ENCODE data around the genes TANK and SCN9A.

DNA sequence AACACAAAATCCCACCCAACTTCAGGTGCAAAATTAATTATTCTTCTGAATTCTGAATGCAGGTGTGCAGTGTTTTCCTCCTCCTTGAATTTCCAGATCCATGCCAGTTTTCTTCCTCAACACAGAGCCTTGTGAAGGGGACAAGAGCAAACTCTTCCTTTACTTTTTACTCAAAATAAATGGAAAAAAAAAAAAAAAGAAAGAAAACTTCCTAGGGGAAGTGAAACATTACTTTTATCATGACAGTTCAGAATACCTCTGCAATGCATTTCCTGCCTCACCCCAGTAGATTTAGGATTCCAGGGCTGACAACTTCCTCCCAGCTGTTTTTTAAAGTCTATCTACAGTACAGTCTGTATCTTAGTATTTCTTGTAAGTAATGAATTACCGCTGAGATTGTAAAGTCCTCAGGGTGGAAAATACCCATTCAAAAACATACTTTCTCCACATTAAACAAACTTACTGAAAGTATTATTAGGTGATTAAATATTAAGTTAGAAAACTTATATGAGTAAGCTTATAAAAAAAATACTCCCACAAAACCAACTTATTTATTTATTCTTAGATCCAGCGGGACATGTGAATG, 117.8 kb downstream of the RBMS1 start:
- PRO-cap, result no peak

- PRO-cap, result no peak
Measured at GRCh38 chr2:160388353-160389094, 105.1 kb downstream of the RBMS1 start.

DNA sequence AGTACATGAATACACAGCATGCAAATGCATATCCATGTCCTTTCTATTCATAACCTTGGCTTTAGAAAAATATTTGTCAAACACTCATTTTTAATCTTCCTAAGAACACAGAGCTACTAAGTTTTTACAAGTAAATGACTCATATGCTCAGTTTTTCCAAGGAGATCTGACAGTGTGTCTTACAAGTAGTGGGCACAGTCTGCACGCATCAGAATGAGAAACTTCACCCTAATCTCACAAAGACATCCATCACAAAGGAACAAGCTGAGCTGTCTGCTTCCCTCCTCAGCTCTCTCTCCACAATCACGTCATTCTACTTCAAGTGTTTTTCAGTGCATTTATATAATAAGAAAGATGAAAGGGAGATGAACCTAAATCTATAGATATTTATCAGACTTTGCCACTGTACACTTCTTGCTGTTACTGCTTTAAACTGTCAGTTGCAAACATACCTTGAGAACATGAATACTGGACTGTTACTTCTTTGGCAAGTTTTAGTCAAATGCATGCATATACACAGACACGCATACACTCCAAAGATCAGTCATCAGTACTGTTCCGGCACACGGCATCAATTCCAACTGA, 75.8 kb downstream of the RBMS1 start:
- PRO-cap, result no peak

- PRO-cap, result unidirectional peak, plus-strand start at chr2:161160344; unidirectional peak, plus-strand start at chr2:161160428; bidirectional peak, plus-strand start at chr2:161160988, minus-strand start at chr2:161161004
Measured at GRCh38 chr2:161160150-161161227, at the start of gene TANK. TSS of gene TANK (plus strand) at chr2:161160428.

DNA sequence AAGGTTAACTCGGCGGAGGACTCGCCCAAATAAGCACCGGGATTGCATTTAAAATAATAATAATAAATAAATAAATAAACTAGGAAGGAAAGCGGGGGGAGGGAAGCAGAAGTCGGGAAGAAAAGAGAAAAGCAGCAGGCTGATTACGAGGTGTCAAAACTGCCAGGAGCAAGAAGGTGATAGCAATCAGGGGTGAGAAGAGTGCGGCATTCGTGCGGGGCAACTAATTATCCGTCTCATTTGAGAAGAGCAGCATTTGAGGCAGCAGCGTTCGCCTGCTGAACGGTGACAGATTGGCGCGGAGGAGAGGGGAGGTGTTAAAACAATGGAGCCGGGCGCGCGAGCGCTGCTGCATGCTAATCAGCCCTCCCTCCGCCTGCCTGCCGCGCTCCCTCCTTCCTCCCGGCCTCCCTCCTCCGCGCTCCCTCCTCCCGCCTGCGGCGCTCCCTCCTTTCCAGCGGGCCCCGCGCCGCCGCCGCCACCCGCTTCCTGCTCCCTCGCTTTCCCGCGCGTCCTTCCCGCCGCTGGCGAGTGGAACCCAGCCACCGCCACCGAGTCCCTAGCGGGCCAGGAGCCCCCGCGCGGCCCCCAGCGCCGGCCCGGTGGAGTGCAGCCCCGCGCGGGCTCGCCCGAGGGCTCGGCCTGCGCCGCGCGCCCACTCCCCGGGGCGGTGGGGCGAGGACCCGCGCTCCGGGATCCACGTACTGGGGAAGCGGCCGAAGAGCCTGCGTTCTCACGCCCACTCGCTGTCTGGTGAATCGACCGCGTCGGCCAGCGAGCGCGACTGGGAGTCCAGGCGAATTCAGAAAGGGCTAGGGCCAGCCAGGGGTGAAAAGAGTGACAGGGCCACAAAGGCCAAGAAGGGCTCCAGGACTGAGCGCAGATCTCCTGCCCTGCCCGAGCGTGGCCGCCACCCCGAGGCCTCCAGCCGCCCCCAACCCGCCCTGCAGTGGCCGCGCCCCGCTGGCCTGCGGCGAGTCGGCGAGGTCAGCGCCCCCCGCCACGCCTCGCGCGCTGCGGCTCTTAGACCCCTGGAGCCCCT, 69.5 kb upstream of the PSMD14 start:
- PRO-cap, result unidirectional peak, plus-strand start at position 454 of the sequence; bidirectional peak, plus-strand start at position 795 of the sequence, minus-strand start at position 748 of the sequence; bidirectional peak, plus-strand start at position 976 of the sequence, minus-strand start at position 875 of the sequence

- PRO-cap, result unidirectional peak, minus-strand start at chr2:161239586; unidirectional peak, minus-strand start at chr2:161239755
Measured at GRCh38 chr2:161239480-161239908, 68.7 kb upstream of the PSMD14 start.

DNA sequence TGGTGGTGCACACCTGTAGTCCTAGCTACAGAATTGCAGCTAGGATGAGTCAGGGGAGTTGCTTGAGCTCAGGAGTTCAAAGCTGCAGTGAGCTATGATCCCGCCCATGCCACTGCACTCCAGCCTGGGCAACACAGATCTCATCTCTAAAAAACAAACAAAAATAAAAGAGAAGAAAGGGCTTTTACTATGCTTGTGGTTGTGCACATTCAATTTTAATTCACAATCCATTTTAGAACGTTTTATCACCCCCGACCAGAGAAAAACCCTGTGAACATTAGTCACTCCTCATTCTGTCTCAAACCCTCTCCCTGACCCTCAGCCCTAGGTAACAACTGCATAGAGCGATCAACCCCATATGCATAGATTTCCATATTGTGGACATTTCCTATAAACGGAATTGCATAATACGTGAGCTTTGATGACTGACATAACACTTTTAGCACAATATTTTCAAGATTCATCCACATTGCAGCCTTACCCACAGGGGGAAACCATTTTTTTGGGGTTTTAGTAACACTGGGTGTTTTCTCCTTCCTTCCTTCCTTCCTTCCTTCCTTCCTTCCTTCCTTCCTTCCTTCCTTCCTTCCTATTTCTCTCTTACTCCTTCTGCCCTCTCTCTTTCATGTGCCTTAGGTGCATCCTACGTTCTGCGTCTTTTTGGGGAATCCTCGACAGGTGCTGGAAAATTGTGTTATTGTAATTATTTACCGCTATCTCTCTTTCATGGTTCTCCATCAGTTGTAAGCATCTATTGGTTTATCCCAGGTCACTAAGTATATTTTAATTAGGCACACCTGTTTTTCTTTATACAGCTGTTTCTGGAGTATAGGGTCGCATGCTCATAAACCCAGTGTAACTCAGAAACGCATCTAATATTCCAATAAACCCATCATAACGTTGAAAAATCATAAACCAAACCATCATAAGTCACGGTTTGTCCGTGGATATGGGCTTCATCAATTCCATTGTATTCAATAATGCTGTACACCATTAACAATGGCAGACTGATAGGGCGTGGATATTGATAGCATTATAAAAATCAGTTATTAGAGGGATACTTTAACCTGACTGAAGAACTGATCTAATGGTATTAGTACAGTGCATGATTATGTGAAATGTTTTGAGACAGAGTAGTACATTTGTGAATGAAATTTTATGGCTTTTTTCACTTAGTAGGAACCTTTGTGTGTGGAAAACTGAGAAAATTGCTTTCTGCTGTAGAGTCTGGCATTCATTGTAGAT, 29.4 kb upstream of the PSMD14 start:
- PRO-cap, result no peak

DNA sequence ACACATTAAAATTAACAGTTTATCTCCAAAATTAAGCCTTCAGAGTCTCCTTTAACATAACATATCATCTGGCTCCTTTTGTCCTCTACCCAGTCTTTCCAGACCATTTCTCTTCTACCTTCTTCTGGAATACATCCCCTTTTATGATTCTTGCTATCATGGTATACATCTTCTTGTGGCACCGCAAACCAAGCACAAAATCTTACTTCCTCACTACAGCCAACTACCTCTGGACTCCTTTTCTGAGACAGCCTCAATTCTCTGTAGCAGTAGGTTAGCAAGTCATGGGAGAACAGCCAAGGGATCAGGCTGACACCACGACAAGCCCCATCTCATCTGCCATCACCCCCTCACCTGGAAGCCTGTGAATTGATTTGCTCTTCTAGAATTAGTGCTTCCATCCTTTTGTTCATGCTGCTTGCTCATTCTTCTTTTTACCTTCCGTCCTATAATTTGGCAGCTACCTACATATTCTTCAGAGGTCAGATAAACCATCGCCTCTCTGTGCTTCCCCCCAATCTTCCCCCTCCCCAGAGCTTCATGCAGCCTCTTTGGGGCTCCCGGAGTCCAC, 55.5 kb downstream of the FIGN start:
- PRO-cap, result no peak

DNA sequence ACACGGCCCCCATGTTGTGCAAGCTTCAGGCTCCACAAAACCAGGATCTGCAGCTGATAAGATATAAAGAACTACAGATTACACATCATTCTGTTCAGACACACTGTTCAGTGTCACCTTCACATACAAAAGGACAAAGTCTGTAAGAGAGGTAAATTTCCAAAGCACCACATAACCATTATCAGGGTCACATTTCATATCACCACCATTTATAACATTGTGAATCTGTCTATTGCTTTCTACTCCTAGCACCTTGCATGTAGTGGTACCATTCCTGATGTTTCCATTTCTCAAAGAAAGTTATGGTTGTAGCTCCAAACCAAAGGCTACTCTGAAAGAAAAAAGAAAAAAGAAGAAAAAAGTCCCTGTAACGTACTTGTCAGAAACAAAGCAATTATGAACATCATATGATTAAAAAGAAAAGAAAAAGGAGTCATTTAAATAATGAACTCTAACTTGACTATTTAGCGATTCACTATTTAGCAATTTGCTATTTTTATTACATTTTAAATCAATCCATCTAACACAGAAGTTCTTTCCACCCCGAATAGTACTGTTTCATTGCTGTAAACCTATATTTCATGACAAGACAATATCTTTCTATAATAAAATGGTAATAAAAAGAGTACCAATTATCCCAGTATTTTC, 33.4 kb downstream of the FIGN start:
- PRO-cap, result no peak

GRCh38 chr2:164514314-164515356, 106.6 kb downstream of the GRB14 start:
- PRO-cap, result no peak

- PRO-cap, result no peak
Measured at GRCh38 chr2:164560944-164561391, 60.3 kb downstream of the GRB14 start.

GRCh38 chr2:164715922-164716680, 94.8 kb upstream of the GRB14 start:
- PRO-cap, result no peak

DNA sequence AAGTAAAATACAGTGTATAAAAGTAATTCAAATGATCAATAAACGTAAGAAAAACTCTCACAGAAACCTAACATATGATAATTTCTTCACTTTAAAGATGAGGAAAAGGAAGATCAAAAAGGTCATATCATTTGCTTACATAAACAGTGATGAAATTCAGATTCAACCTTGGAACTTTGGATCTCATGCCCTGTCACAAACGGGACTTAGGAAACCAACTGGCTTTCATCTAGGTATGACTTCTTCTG, 45.7 kb upstream of the COBLL1 start:
- PRO-cap, result no peak

- PRO-cap, result no peak
Measured at GRCh38 chr2:164937777-164938165, 17.6 kb downstream of the SLC38A11 start.

GRCh38 chr2:164994957-164995211, 39.6 kb upstream of the SLC38A11 start:
- PRO-cap, result no peak

- PRO-cap, result no peak
Measured at GRCh38 chr2:165682439-165682891, 111.6 kb downstream of the GALNT3 start.

- PRO-cap, result no peak
Measured at GRCh38 chr2:165770146-165770649, 23.8 kb downstream of the GALNT3 start.

- PRO-cap, result no peak
Measured at GRCh38 chr2:166239412-166239956, 111.7 kb upstream of the SCN1A start.

- PRO-cap, result no peak
Measured at GRCh38 chr2:166375633-166376880, at the start of gene SCN9A. TSS of gene SCN9A (minus strand) at chr2:166375944.

GRCh38 chr2:167353768-167354113, 60.9 kb downstream of the B3GALT1 start:
- PRO-cap, result no peak

Data from endodermal cell (in vitro differentiated cells).